HT1080 (cell line): ENCODE measurements around the gene CACNG3.

RAMPAGE:
- cytosol, long total RNA = no peak
- long total RNA = no peak
- nucleus, long total RNA = no peak
Measured at GRCh38 chr16:21820788-21821080, 36.8 kb downstream of the NPIPB4 start.

RAMPAGE:
- cytosol, long total RNA = no peak
- long total RNA = no peak
- nucleus, long total RNA = no peak
Measured at GRCh38 chr16:21971704-21972125, 18.6 kb downstream of the UQCRC2 start.

GRCh38 chr16:22026801-22027088 is 18.8 kb downstream of the MOSMO start:
RAMPAGE:
- cytosol, long total RNA = no peak
- long total RNA = no peak
- nucleus, long total RNA = no peak

DNA sequence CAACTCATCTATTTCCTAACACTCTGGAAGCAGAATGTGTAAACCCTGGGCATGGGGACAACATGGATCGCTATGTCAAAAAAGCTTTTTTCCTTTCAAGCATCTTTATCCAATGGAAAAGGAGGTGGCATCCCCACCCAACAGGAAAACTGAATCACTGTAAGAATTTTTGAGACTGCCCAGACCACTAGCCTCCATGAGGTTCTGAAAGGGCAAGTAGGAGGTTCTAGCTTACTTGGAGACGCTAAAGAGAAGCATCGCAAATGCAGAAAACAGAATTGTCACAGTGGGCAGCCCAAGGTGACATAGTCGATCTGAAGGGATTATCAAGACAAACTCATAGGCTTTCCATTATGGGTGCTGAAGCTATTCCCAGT is 13.4 kb upstream of the EEF2K start:
RAMPAGE:
- cytosol, long total RNA = no peak
- long total RNA = no peak
- nucleus, long total RNA = no peak

DNA sequence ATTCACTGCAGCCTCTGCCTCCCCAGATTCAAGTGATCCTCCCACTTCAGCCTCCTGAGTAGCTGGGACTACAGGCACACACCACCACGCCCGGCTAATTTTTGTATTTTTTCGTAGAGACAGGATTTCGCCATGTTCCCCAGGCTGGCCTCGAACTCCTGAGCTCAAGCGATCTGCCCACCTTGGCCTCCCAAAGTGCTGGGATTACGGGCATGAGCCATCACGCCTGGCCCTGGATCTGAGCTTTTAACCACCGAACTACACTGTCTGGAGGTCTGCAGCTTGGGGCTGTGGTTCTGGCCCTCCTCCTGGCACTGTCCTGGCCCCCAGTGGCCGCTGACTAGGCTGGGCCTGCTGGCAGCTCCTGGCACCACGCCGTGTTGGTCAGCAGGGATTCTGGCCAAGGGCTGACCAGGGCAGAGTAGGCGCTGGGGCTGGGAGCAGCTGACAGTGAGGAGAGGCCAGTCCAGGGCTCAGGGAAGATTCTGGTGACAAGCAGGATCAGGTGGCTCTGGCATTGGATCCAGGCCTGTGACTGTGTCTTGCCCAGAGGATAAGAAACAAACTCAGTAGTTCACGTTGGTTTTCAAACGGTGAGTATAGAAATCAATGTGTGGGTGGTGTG is 14.5 kb downstream of the EEF2K start:
RAMPAGE:
- cytosol, long total RNA = no peak
- long total RNA = no peak
- nucleus, long total RNA = no peak

RAMPAGE:
- cytosol, long total RNA = no peak
- long total RNA = no peak
- nucleus, long total RNA = no peak
Measured at GRCh38 chr16:22286643-22287149, 10.5 kb upstream of the POLR3E start.

DNA sequence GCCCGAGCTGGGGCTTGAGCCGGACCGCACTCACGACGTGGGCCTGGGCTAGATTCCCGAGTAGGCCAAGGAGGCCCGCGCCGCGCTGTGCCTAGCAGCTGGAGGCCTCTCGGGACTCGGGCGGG is 211 bp downstream of the POLR3E start:
RAMPAGE:
- cytosol, long total RNA = no peak
- long total RNA = no peak
- nucleus, long total RNA = no peak

DNA sequence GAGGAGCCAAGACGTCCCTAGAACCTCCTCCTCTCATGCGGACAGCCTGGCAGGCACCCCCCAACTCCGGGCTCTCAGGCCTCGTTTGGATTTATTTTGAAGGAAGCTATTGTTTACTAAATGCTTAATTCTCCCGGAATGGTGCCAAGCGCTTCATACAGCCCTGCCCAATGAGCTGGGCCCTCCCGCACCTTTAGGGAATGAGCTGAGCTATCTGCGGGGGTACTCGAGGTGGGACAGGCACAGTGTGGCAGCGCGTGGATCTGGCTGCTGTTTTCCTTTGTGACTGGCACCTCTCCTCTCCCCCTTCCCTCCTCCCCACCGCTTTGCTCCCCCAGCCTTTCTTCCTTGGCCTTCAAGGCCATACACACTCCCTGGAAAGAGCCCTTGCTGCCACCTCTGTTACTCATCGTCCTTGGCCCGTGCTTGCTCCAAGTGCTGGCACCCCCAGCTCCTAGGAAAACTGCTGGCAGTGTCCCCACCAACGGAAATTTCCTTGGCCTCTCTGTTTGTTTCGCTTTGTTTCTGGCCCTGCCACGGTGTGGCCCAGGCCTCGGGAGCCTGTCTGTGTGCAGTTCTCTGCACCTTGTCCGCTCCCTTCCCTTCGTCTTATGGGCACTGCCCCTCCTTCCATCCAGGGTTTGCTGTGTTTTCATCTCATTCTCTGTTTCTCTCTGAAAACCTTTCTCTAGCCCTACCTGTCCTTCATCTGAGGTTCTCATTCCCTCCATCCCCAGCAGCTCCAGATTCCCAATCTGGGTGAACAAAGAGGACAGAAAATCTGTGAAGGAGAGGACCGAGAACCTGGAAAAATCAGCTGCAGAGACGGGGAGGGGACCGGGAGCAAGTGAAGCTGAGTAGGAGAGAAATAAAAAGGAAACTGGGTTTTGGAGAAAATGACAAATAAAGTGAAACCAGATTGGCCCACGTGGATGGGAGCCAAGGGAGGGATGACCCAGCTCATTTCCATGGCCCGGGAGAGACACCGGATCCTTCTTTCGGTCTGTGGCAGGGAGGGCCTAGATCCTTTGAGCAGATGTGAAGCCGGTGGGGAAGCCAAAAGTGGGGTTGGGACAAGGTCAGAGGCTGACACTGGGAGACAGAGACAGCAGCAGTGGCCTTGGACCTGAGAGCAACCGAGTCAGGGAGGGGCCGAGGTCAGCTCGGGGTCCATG is 50.2 kb upstream of the CDR2 start:
RAMPAGE:
- cytosol, long total RNA = no peak
- long total RNA = no peak
- nucleus, long total RNA = no peak

DNA sequence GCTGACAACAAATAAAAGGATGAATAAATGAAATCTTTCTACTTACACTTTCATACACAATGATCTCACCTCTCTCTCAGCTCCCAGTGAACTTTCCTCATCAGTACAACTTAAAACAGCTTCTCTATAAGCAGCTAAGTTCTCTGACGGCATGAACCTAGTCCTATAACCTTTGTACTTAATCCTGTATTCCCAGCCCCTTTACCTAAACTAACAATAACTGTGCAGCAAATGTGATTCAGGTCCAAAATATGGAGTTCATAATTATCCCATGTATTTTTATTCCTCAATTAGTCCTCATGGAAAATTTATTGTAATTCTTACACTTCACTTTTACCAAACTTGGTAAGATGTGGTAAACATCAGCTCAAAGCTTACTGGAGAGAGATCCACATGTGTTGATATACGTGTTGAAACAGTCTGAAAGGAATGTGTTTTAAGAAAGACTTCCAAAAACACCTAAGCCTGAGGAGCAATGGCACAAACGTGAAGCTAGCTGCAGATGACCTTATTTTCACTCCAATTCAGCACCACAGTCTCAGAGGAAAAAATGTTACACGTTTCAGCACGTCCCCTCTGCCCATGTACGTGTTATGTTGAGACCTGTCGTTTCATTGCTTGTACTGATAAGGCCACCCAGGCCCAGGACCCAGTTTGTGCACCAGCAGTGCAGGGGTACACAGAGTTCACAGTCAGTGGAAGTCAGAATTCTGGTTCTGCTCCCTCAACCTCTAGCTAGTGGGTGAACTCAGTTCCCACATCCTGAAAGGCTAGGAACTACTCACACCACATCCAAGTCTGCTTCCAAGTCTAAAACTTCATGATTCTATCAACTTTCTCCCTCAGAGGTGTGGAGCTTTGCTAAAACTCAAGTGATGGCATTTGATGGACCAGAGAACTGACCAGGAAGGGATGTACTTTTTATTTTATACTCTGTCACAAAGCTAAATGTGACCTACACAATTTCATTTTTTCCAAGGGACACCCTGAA is 7.1 kb downstream of the USP31 start:
RAMPAGE:
- cytosol, long total RNA = no peak
- long total RNA = no peak
- nucleus, long total RNA = no peak

DNA sequence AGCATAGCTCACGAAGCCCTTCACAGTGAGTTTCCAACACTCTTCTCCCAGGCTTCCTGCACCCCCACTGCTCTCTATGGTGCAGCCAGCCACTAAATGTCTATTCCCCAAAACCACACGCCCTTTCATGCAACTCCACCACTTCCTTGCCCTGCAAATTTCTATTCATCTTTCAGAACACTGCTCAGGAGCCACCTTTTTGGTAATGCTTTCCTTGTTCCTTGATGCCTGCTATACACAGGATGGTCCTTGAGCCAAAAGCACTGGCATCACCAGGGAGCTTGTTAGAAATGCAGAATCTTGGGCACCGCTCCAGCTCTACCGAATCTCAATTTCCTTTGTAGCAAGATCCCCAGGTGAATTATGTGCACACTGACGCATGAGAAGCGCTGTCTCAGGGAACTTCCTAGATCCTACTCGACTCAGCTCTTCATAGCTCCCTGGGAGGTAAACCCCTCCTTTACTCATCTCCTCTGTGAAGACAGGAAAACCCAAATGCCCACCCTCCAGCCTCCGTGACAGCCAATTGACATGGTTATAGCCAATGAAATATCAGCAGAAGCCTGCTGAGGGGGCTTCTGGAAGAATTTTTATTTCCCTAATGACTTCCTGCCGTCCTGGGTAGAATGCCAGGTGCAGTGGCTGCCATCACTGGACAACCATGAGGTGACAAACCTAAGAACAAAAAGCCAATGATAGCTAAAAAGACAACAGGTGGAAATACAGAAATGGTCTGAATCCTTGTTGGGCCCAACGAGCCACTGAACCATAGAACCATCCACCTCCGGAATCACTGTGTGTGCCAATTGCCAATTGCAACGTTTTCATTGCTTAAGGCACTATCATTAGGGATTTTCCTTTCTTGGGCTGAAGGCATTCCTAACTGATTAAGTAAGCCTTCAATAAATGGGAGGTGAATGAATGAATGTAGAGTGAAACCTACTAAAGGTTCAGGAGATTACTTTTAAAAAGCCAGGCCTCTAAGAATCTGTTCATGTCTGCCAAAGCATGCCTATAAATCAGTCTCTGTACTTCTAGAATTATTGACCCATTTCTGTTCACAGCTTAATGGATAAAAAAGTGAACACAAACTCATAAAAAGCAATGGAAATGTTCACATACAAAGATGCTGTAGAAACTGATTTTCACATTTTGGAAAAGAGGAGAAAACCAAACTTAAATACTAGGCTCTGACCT is 3.9 kb downstream of the USP31 start:
RAMPAGE:
- cytosol, long total RNA = no peak
- long total RNA = no peak
- nucleus, long total RNA = no peak

GRCh38 chr16:23352698-23353266 is 50.7 kb downstream of the SCNN1B start:
RAMPAGE:
- cytosol, long total RNA = no peak
- long total RNA = no peak
- nucleus, long total RNA = no peak

DNA sequence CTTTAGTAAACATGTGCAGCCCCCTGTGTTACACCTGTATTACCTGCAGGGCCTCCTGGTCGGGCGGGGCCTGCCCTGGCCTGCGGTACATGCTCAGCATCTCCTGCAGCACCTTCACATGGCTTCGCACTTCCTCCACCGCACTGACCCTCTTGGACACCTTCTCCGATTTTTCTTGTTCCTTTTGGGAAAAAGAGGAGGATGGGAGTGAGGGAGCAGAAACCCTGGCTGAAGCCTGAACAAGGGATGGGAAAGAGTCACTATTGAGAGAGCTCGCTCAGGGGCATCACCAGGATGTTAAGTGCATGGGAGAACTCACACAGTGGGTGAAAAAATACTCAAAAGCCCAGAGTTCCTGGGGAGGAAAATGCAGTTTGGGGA is 24.3 kb downstream of the GGA2 start:
RAMPAGE:
- cytosol, long total RNA = no peak
- long total RNA = no peak
- nucleus, long total RNA = no peak

DNA sequence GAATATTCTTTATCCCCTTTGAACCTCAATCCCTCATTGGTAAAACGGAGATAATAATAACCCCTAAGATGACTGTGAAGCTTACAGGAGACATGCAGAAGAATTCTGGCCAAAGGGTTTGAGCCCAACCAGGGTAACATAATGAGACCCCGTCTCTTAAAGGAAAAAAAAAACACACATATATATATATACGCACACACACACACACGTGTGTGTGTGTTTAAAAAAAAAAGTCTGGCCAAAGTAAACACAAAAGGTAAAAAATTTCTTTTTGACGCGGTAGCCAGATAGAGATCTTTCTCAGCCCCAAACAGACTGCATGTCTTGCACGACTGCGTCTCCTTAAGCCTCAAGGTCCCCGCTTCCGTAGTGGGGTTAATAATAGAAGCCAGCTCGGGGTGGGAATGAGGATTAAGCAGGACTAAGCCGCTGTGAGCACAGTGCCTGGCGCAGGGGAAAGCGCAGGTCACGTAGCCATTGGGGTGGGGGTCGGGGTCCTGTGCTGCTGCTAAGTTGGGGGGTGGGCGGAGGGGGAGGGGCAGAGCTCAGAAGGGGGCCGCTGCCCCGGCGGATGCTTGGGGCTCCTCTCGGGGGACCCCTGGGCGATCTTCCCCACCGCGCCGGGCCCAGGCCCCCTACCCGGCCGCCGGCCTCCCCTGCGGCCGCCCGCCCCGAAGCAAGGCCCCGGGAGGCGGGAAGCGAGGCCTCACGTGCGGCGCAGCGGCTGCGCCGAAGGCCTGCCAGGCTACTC is 551 bp downstream of the GGA2 start:
RAMPAGE:
- cytosol, long total RNA = no peak
- long total RNA = no peak
- nucleus, long total RNA = no peak

DNA sequence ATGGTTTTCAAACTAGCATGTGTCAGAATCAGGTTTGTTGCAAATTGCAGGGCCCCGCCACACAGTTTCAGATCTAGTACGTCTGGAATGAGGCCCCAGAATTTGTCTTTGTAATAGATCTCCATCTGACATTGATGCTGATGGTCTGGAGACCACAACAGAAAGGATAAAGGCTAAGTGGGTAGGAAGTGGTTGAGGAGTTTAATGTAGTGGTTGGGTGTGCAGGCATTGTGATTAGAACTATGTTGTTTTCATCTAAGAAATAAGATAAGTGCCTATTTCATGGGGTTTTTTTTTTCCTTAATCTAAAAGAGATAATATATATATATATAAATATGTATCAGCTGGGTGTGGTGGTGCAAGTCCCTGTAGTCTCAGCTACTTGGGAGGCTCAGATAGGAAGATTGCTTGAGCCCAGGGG is 4.5 kb upstream of the GGA2 start:
RAMPAGE:
- cytosol, long total RNA = no peak
- long total RNA = no peak
- nucleus, long total RNA = no peak

RAMPAGE:
- cytosol, long total RNA = no peak
- long total RNA = no peak
- nucleus, long total RNA = no peak
Measured at GRCh38 chr16:23558374-23558596, 758 bp downstream of the UBFD1 start.

DNA sequence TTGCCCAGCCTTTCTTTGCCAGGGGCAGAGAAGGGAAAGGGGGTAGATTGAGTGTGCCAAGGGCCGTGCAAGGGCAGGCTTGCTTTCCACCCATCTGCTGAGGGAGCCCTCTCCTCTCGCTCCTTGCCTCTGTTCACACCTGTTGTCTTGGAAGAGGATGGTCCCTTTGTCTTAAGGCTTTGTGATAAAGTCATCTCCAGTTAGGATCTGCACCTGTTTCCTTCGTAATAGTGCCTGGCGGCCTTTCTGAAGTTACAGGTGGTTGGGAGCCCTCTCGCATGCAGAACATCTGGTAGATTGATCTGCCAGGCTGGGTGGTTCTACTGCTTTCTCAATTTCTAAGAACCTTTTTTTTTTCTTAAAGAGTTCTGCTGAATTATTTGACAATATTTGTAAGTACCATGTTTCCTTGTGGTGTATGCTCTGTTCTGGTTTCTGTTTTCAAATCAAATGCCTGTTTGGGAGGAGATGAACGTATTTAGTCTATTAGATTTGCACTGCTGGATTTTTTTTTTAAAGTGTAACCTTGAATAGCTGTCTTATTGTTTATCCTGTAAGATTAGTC is 16.4 kb downstream of the UBFD1 start:
RAMPAGE:
- cytosol, long total RNA = no peak
- long total RNA = no peak
- nucleus, long total RNA = no peak

RAMPAGE:
- cytosol, long total RNA = no peak
- long total RNA = no peak
- nucleus, long total RNA = no peak
Measured at GRCh38 chr16:23596894-23597515, 889 bp upstream of the NDUFAB1 start.

GRCh38 chr16:23826275-23827016 is 9.3 kb upstream of the PRKCB start:
RAMPAGE:
- cytosol, long total RNA = no peak
- long total RNA = no peak
- nucleus, long total RNA = no peak

RAMPAGE:
- cytosol, long total RNA = no peak
- long total RNA = no peak
- nucleus, long total RNA = no peak
Measured at GRCh38 chr16:24255688-24256621, at the start of gene CACNG3. Gene CACNG3, plus strand, starts transcription at chr16:24256335.

DNA sequence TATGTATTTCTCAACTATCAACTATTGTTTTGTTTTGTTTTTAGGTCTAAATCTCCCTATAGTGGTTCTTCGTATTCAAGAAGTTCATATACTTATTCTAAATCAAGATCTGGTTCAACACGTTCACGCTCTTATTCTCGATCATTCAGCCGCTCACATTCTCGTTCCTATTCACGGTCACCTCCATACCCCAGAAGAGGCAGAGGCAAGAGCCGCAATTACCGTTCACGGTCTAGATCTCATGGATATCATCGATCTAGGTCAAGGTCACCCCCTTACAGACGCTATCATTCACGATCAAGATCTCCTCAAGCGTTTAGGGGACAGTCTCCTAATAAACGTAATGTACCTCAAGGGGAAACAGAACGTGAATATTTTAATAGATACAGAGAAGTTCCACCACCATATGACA is 29.3 kb downstream of the RBBP6 start:
RAMPAGE:
- cytosol, long total RNA = no peak
- long total RNA = no peak
- nucleus, long total RNA = no peak